Mammary microvascular endothelial cell (primary cell): ENCODE results near the gene FBXW8.

- RAMPAGE, long total RNA = no peak
Observed at GRCh38 chr12:114952833-114953438, 269.0 kb upstream of the TBX3 start.

- RAMPAGE, long total RNA = no peak
Observed at GRCh38 chr12:115004504-115004919, 320.5 kb upstream of the TBX3 start.

- RAMPAGE, long total RNA = no peak
Observed at GRCh38 chr12:115451197-115451644, 767.2 kb upstream of the TBX3 start.

- RAMPAGE, long total RNA = no peak
Observed at GRCh38 chr12:115623712-115624113, 653.8 kb downstream of the MED13L start.

GRCh38 chr12:116123130-116124265 is 154.0 kb downstream of the MED13L start:
- RAMPAGE, long total RNA = no peak

GRCh38 chr12:116156537-116157145 is 120.9 kb downstream of the MED13L start:
- RAMPAGE, long total RNA = no peak

- RAMPAGE, long total RNA = no peak
Observed at GRCh38 chr12:116199402-116200637, 77.7 kb downstream of the MED13L start.

GRCh38 chr12:116202107-116203444 is 74.9 kb downstream of the MED13L start:
- RAMPAGE, long total RNA = no peak

- RAMPAGE, long total RNA = no peak
Observed at GRCh38 chr12:116204555-116205580, 72.6 kb downstream of the MED13L start.

DNA sequence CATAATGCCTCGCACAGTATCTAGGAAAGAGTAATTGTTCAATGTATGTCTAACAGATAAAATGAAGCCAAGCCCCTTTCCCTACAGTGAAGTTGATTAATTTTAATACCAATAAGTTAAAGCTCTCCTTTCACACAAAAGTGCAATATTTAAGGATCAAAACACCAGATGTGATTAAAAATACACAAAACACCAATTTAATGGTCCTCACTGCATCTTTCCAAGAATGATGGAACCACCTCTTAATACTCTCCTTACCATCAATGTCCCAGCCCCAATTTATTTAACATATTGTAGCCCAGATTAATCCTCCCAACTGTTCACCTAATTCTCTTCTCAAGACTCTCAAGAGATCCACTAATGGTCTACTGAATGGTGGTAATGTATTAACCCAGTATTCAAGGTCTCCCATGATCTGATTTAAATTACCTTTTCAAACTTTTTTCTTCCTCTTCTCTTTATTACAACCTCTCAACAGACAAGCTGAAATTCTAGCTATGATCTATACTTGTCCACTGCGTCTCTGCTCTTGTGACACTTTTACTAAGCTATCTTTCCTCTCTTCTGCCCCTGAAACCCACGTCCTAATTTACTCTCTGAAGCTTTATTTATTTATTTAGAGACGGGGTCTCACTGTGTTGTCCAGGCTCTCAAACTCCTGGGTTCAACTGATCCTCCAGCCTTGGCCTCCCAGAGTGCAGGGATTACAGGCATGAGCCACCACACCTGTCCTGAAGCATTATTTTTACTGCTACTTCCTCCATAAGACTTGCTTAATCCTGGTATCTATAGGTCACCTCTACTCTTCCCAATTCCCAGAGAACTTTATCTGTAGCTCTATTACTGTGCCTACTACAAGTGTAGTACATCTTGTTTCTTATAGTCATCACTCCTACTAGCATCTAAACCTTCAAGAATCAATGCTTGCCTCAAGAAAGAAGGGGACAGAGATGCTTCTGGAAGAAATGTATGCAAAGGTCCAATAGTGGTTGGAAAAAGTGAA is 61.6 kb downstream of the MED13L start:
- RAMPAGE, long total RNA = no peak

- RAMPAGE, long total RNA = no peak
Observed at GRCh38 chr12:116217894-116218555, 59.5 kb downstream of the MED13L start.

GRCh38 chr12:116390376-116391292 is 113.1 kb upstream of the MED13L start:
- RAMPAGE, long total RNA = no peak

DNA sequence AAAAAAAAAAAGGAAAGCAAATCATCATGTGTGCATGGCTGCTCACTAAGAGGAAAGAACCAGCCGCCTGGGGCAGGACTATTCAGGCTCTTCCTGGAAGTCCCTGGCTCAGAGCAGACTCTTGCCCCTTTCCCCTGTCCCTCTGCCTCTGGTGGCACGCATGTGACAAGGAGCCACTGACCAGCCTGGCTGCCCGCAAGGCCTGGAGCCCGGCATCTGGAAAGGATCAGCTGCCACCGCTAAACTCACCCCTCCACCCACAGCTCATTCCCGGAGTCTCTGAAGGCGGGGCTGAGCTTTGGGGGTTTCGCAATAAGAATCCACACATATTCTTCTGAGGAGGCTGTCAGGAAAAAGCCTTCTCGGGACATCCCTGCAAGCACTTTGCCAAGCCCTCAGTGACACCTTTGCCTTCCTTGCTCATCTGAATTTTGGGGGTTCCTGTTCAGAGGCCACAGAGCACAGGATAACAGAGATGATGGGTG is 125.0 kb upstream of the MAP1LC3B2 start:
- RAMPAGE, long total RNA = no peak

- RAMPAGE, long total RNA = no peak
Observed at GRCh38 chr12:116535115-116535825, 23.9 kb upstream of the MAP1LC3B2 start.

DNA sequence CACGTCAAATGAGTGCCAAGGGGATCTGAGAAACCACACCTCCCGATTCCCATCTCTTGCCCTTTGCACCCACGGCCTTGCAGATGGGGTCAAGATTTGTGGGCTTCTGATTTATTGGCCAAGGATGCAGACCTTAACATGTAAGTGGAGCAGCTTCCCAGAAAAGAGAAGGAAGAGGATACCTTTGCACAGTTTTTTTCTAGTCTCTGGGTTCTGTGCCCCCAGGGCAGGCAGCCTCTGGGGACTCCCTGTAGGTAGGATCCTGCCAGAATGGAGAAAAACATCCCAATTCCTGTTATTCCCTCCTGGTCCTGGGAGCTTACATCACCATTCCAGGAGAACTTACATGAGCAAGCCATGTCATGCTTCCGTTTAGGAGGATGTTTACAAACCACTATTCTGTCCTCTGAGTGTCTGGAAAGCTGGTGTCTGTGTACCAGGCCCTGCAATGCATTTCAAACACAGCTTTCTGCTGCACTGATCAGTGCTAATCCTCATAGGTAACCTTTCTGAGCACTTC is 20.0 kb upstream of the MAP1LC3B2 start:
- RAMPAGE, long total RNA = no peak

DNA sequence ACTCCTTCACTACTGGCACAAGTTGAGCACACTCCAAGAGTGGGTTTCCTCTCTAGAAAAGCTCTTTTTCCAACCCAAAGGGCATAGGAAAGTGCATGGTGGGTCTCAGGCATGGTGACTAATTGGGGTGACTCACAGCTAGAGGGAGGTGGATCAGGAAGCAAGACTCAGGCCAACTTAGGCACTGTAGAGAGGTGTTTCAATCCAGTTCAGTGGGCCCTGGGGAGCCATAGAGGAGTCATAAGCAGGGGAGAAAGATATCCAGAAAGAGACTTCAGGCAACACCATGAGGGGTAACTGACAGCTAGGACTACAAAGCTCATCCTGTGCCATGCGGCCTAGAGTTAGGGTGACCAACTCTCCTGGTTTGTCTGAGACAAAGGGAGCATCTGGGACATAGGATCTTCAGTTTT is 42.4 kb downstream of the MAP1LC3B2 start:
- RAMPAGE, long total RNA = no peak

- RAMPAGE, long total RNA = no peak
Observed at GRCh38 chr12:116855839-116856532, 25.3 kb downstream of the HRK start.

DNA sequence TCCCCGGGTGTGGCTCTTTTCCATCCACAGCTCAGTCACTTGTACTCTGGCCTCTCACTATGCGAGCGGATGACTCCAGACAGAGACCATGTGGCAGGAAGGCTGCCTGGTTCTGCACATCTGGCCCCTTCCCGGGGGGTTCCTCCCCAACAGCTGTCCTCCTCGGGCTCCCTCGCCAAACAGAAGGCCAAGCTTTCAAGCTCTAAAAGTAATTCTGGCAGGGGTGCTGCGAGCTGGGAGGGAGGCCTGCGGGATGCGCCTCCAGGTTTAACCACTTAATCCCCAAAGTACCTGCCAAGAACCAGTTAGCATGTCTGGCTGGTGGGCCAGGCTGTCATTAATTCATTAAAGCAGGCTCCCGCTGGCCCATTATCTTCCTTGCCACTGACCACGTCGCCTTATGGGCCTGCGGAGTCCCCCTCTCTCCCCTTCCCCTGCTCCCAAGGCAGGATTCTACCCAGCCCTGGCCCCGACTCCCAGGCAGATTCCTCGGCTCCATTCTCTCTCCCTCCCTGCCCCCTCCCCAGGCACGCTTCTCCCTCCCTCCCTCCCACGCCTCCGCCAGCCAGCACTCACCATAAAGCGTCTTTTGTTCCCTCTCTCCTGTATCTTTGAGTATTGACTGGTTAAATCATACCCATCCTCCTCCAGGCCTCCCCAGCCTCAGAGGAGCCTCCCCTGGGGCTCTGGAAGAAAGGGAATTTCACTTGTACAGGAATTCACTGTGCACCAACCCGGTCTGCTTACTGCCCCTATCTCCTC is 4.9 kb downstream of the HRK start:
- RAMPAGE, long total RNA = no peak

DNA sequence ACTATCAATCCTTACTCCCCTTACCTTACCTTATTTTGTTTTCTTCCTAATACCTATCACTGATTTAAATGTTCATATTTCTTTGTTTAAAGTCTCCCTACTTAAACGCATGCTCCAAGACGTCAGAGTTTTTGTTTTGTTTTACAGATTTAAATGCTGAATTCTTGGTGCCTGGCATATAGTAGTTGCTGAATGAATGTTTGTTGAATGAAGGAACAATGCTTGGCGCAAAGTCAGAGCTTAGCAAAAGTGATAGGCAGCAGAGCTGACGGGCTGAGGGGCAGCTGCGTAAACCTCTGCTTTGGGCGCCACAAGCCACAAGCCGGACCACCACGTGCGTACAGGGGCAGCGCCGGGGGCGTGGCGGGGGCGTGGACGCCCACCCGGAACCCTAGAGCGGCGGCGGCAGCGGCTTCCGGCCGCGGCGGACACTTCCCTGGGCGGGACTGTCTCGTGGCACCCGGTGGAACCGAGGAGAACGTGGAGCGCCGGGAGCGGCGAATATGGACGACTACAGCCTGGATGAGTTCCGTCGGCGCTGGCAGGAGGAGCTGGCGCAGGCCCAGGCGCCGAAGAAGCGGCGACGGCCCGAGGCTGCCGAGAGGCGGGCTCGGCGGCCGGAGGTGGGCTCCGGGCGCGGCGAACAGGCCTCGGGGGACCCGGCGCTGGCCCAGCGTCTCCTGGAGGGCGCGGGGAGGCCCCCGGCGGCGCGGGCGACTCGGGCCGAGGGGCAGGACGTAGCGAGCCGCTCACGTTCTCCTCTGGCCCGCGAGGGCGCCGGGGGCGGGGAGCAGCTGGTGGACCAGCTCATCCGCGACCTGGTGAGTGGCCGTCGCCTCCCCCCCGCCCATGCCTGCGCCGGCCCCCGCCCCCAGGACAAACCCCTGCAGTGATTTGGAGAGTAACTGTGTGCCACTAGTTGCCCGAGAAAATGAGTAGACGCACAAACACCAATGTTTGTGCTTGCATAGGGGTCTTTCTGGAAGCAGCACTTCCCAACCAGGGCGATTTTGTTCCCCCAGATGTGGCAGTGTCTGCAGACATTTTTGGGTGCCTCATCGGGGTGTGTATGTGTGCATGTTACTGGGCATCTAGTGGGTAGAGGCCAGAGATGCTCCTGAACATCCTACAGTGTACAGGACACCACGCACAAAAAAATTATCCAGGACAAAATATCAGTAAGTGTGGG is at the start of gene FBXW8:
Gene FBXW8, plus strand, starts transcription at position 416 of the 1,189 bp plus-strand sequence.
- RAMPAGE, long total RNA = no peak

DNA sequence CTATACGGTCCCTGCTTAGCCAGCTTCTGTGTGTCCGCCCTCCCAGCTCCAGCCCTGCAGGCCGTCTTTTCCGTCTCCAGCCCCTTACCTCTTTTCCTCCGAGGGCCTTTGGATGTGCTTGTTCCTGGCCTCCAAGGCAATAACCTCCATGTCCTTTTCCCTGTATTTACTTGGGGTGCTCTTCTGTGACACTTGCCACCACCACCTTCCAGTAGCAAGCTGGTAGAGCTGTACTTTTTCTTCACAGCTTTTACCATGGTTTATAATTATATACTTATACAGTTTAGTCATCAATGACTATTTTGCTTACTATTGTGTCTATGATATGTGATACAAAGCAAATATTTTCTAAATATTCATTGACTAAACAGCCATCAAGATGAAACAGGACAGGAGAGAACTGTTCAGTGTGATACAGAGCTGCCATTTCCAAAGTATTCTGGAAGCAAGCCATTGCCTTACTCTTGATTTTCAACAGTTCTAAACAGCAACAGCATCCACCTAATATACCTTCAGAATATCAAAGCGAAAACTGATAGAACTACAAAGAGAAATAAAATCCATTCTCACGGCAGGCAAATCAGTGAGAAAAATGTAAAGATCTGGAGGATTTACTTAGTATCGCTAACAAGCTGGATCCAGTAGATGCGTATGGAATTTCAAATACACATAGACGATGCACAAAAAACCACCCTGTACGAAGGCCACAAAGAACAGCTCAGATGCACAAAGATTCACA is 70.6 kb downstream of the TESC start:
- RAMPAGE, long total RNA = no peak